Mammary microvascular endothelial cell (primary cell): ENCODE measurements around the genes DRAM1 and NFYB.

DNA sequence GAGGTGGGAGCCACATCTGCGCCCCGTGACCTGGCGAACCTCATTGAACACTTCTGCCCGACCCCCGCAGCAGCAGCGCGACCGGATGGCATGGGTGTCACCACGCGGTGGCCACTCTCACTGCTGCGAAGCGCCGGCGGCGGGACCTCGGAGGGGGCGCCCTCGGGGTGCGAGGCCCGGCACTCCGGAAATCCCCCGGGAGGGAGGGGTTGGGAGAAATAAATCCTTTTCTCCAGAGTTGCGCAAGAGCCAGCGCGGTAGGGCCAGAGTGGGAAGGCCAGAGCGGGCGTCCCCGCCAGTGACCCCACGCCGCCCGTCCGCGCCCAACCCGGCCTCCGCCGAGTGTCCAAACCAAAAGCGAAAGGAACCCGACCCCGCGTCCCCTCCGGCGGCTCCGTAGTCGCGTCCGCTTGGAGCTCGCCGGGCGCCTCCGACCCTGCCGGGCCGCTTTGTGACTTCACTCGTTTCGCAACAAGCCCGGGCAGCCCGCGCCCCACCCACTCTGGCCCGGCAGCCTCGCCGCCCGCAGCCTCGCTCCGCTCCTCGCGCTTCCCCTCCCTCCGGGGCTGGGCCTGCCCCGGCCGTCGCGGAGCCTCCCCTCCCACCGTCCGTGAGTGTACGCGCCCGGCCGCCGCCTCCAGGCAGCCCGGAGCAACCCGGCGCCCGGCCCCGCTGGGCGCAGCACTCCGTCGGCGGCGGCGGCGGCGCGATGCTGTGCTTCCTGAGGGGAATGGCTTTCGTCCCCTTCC is at the start of gene DRAM1:
Gene DRAM1 (plus strand): TSS at position 500 of the 749 bp plus-strand sequence.
- RAMPAGE, long total RNA: no peak

DNA sequence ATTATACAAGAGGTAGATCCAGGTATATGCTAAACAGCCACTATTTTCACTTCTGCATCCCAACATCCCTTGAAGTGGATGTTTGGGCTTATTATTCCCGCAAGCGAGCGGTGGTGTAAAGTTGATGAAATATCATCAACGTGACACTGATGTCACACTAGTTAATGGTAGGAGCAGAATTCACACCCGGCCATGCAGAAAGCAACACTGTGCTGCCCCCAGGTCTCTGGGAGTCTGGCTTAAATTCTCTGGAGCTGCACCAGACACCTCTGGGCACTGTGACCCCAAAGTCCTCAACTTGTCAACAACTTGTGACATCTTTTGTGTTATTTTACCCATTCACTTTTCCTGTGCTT is 858 bp downstream of the DRAM1 start:
- RAMPAGE, long total RNA: no peak

GRCh38 chr12:102063064-102063589 is 1.3 kb upstream of the WASHC3 start:
- RAMPAGE, long total RNA: no peak

GRCh38 chr12:102413248-102413983 is 66.9 kb downstream of the IGF1 start:
- RAMPAGE, long total RNA: no peak

- RAMPAGE, long total RNA: no peak
Measured at GRCh38 chr12:102483510-102484043, 3.2 kb upstream of the IGF1 start.

GRCh38 chr12:102911087-102911236 is 6.1 kb downstream of the PAH start:
- RAMPAGE, long total RNA: no peak

GRCh38 chr12:102920452-102920897 is 3.4 kb upstream of the PAH start:
- RAMPAGE, long total RNA: no peak

- RAMPAGE, long total RNA: no peak
Measured at GRCh38 chr12:103673830-103674438, 86.9 kb downstream of the STAB2 start.

GRCh38 chr12:103742538-103742853 is 98.5 kb downstream of the NT5DC3 start:
- RAMPAGE, long total RNA: no peak

- RAMPAGE, long total RNA: no peak
Measured at GRCh38 chr12:103840190-103841149, 564 bp downstream of the NT5DC3 start.

GRCh38 chr12:103929807-103930230 is 391 bp upstream of the HSP90B1 start:
- RAMPAGE, long total RNA: no peak

DNA sequence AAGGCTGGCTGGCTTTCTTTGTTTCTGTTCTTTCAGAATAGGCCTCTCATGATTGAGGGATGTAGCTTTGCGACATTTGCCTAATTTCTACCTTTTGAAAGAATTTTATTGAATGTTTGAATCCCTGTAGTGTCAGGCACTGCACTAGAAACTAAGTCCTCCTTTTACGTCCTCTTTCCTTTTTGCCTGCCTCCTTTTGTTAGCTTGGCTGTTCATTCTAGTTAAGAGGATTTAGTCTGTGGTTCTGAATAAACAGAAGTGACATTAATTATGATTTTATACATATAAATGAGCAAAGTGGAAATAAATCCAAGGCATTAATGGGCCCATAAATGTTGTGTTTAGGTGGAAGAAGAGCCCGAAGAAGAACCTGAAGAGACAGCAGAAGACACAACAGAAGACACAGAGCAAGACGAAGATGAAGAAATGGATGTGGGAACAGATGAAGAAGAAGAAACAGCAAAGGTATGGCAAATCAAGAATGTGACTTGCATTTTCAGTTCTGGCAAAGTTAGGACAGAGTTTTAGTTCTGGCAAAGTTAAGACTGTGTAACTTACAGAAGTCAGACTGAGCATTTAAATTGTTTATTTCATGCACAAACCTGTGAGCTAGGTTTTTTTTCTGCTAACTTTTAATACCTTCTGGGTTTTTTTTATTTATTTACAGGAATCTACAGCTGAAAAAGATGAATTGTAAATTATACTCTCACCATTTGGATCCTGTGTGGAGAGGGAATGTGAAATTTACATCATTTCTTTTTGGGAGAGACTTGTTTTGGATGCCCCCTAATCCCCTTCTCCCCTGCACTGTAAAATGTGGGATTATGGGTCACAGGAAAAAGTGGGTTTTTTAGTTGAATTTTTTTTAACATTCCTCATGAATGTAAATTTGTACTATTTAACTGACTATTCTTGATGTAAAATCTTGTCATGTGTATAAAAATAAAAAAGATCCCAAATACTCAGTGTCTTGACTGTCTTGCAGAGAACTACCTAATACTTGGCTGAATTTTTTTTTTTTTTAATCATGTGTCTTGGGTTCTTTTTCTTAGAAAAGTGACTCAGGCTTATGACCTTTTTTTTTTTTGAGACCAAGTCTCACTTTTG is 9.7 kb downstream of the UQCC6 start:
- RAMPAGE, long total RNA: no peak

GRCh38 chr12:104131741-104132045 is 6.3 kb downstream of the NFYB start:
- RAMPAGE, long total RNA: no peak

- RAMPAGE, long total RNA: start-site peak on the minus strand at chr12:104138172-104138205, 459 and 260 reads in 2 replicates
Measured at GRCh38 chr12:104137466-104138320, at the start of gene NFYB. TSS of gene NFYB (minus strand) at chr12:104138210.

- RAMPAGE, long total RNA: start-site peak on the plus strand at chr12:104286935-104287398, 6,417 and 2,234 reads in 2 replicates
Measured at GRCh38 chr12:104286459-104287568, 16.7 kb upstream of the EID3 start.

- RAMPAGE, long total RNA: no peak
Measured at GRCh38 chr12:104353977-104354413, 50.5 kb downstream of the EID3 start.

DNA sequence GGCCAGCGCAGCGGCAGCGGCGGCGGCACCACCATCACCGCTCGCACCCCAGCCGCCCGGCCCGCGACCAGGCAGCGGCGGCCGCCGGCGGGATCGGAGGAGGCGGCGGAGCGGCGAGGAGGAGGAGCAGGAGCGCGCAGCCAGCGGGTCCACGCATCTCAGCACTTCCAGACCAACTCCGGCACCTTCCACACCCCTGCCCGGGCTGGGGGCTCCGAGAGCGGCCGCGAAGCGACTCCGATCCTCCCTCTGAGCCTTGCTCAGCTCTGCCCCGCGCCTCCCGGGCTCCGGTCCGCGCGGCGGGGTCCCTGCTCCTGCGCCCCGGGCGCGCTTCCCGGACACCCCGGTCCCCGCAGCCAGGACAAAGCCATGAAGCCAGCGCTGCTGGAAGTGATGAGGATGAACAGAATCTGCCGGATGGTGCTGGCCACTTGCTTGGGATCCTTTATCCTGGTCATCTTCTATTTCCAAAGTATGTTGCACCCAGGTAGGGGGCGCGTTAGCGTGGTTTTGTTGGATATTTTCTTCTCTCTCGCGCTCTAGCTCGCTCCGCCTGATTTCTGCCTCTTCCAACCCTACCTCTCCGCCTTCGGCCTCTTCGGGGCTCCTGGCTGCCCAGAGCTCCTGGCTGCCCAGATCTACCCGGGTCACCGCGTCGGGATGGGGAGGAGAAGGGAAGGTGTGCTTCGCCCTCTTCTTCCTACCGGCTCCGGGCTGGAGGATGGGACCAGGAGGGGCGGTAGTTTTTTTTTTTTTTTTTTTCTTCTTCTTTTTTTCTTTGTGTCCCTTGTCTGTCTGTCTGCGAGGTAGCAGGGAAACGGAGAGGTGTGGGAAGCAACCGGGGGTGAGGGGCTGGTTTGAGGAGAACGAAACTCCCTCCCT is 536 bp downstream of the CHST11 start:
- RAMPAGE, long total RNA: no peak

DNA sequence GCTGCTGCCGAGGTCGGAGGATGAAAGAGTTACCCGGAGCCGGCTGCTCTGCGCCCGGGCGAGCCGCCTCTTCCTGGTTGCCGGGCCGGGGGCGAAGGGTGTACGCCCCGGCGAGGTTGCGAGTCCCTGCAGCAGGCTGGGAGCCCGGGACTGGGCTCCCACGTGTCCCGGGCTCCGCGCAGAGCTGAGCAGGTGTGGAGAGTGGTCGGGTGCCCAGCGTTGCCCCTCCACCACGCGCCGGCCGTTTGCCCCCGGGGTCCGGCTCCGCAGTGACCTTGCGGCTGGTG is 1.1 kb downstream of the CHST11 start:
- RAMPAGE, long total RNA: no peak

GRCh38 chr12:104490781-104491356 is 34.1 kb downstream of the CHST11 start:
- RAMPAGE, long total RNA: no peak

- RAMPAGE, long total RNA: no peak
Measured at GRCh38 chr12:104603803-104604903, 147.4 kb downstream of the CHST11 start.